Peripheral blood mononuclear cell (primary cell): ENCODE measurements around the gene GP5.

GRCh38 chr3:194124071-194124460 is 11.9 kb upstream of the HES1 start:
- PRO-cap, 8 experiments = no peak in any of the 8 experiments

DNA sequence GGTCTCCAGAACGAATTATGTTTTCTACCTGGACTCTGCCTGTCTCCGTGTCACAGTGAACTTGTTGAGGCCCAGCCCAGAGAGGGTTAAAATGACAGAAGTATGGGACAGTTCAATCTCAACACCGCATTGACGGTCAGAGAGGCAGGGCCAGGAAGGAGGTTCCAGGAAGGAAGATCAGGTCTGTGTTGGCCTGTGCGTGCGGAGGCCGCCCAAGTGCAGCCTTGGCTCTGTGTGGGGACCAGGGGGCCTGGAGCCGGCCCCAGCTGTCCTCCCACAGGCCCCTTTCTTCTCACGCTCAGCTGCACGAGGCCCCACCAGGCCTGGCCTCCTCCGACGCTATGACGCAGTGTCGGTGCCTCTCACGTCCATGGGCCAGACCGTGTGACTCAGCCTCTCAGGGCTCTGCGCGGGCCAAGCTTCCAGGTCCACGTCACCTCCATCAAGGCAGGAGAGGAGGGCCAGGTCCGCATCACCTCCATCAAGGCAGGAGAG is 83.3 kb downstream of the CPN2 start:
- PRO-cap, 8 experiments = no peak in any of the 8 experiments

- PRO-cap, 8 experiments = no peak in any of the 8 experiments
Observed at GRCh38 chr3:194312156-194312475, 39.0 kb downstream of the CPN2 start.

- PRO-cap, 8 experiments = no peak in any of the 8 experiments
Observed at GRCh38 chr3:194321658-194321942, 29.5 kb downstream of the CPN2 start.

- PRO-cap, 8 experiments = no peak in any of the 8 experiments
Observed at GRCh38 chr3:194399173-194399542, at the start of gene GP5. Gene GP5, minus strand, starts transcription at chr3:194399266.

DNA sequence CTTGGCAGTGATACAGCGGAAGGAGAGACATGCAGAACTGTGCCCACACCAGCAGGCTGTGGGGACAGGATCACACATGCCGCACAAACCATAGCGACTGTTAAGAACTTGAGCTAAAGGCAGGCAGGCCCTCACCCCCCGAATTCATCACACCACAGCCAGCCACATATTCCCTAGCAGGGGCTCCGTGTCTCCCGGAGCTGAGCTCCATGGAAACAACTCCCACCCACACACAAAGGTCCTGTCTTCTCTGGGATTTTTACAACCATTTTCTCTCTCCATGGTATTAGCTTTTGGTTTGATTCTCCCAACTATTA is 3.0 kb upstream of the GP5 start:
- PRO-cap, 8 experiments = peak in 3 of 8 experiments; most common minus-strand start position 146 of the sequence (in 2)

GRCh38 chr3:194404094-194404733 is 5.1 kb upstream of the GP5 start:
- PRO-cap, 8 experiments = no peak in any of the 8 experiments

DNA sequence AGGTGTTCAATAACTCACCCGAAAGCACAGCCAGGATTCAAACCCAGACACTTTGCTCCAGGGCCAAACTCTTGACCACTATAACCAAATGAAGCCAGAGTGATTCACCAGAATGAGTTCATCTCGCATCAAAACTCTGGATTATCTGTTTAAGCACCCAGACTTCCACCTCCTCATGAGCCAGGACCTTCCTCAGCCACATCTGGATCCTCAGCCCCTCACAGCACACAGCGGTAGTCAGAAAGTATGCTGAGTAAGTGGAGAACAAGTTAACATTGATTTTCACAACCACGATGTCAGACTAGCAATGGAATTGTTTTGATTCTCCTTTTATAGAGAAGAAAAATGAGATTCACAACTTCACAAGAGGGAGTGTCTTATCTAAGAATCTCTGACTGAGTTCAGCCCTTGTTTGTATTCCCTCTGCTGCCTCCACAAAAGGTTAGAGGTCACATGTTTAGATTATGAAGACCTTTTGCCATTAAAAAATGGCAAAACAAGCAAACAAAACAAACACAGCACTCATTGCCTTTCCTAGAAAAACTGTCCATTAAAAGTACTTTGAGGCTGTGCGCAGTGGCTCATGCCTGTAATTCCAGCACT is 7.3 kb upstream of the ATP13A3 start:
- PRO-cap, 8 experiments = no peak in any of the 8 experiments

GRCh38 chr3:194512712-194513305 is 26.0 kb upstream of the ATP13A3 start:
- PRO-cap, 8 experiments = no peak in any of the 8 experiments

GRCh38 chr3:194586784-194587045 is 46.5 kb downstream of the TMEM44 start:
- PRO-cap, 8 experiments = peak in 3 of 8 experiments; most common minus-strand start chr3:194586868 (in 3)

DNA sequence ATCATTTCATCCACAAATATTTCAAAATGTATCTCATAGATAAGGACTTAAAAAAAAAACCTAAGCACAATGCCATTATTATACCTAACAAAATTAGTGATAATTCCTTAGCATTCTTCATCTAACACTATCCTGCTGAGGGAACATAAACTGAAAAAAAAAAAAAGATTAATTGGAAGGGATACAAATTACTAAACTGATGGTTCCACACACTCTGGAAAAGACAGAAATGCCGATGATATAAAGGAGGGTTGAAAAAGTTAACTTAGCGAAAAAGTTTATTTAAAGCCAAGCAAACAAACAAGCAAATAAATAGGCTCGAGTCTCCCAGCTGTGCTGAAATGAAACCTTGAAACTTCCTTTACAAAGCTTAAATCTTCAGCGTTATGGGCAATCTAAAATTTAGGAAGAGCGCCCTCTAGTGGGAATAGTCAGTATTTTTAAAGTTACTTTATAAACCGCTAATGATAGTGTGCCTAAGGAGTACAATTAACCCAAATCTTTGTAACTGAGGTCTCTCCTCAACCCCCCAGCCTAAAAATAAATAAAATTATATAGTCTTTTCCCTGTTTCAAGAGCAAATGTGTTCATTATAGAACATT is 38.6 kb downstream of the TMEM44 start:
- PRO-cap, 8 experiments = no peak in any of the 8 experiments

- PRO-cap, 8 experiments = no peak in any of the 8 experiments
Observed at GRCh38 chr3:194689275-194689749, 3.6 kb downstream of the FAM43A start.

DNA sequence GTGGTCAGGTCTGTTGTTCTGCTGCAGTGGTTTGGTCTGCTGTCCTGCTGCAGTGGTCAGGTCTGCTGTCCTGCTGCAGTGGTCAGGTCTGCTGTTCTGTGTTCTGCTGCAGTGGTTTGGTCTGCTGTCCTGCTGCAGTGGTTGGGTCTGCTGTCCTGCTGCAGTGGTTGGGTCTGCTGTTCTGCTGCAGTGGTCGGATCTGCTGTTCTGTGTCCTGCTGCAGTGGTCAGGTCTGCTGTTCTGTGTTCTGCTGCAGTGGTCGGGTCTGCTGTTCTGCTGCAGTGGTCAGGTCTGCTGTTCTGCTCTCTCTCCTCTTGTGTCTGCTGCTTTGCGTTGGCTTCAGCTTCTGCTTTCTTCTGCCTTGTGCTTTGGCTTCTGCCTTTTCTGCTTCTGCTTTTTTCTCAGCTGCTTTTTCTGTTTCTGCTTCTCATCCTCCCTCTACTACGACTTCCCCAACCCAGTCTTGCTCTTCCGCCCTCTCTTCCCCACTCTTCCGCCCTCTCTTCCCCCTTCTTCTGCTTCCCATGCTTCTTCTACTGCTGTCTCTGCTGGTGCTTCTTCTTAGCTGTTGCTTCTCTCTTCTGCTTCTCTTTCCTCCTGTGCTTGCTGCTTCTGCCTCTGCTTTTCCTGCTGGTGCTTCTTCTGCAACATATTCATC is 50.7 kb downstream of the FAM43A start:
- PRO-cap, 8 experiments = no peak in any of the 8 experiments

DNA sequence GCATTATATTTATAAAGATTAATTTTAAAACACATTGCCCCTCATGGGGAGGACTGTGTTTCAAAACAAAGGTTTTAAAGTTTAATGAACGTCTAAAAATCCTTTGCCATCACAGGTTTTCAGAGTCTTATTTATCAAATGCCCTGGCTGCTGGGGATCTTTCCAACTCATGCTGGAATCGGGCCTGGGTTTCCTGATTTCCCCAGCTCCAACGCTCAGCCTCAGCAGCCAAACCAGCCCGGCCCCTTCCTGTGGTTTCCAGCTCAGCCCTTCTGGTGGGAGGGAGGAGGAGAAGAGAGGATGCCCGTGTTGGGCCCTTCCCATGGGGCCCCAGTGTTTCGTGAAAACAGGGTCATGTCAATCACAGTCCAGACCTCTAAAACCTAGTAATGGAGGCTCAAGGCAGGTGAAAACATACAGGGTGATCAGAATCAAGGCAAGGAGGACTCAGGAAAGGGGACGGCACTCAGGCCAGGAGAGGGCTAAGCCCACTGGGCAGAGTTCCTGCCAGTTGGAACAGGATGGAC is 194.3 kb downstream of the FAM43A start:
- PRO-cap, 8 experiments = no peak in any of the 8 experiments

DNA sequence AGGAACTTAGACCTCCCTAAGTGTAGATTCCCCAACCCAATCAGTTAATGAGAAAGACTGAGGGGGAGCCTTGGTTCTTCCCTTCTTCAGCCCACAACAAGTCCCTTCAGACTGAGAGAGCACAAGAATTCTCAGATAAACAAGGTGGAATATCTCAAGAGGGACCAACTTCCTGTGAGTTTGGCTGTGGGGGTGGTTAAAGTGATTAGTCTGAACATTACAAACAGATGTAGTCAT is 242.4 kb downstream of the FAM43A start:
- PRO-cap, 8 experiments = no peak in any of the 8 experiments

DNA sequence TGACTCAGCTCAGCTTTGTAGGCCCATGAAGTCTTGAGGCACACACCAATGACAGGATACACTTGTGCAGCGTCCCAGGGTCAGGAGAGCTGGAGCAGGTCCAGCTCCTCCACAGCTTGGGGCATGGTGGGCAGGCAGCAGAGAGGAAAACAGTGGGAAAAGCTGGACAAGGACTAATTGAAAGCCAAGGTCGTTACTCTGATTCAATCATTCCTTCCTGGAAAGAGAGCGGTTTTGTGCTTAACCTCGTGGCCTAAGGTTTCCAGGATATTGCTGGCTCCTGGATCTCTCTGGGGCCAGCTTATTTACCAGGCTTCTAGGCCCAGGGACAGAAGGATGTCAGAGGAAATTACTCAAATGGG is 245.1 kb downstream of the FAM43A start:
- PRO-cap, 8 experiments = no peak in any of the 8 experiments

- PRO-cap, 8 experiments = no peak in any of the 8 experiments
Observed at GRCh38 chr3:194940051-194940537, 254.4 kb downstream of the FAM43A start.

- PRO-cap, 8 experiments = no peak in any of the 8 experiments
Observed at GRCh38 chr3:195087086-195087288, 184.0 kb downstream of the XXYLT1 start.

GRCh38 chr3:195153256-195154124 is 117.5 kb downstream of the XXYLT1 start:
- PRO-cap, 8 experiments = no peak in any of the 8 experiments

- PRO-cap, 8 experiments = no peak in any of the 8 experiments
Observed at GRCh38 chr3:195154263-195154797, 116.6 kb downstream of the XXYLT1 start.